HTR-8/SVneo (cell line): ENCODE measurements around the gene CACUL1.

DNA sequence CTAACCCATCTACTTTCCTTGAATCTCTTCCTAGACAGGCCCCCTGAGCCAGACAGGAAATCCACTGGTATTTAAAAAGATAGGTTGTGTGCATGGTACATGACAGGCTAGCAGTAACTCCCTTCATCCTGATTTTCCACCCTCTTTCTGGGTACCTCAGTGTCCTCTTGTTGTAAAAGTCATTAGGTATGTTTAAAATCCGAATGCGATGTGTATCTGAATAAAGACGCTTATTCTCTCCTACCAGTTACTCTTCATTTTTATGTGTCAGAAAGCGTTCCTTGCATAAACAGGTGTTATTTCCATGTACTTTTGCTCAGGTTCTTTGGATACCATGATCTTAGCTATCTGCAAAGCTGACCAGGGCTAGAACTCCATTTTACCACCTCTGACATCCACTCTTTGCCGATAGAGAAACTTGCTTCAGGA is 43.9 kb downstream of the FAM204A start:
- RRBS = no CpG with 5 or more reads among the region's 5 CpGs

DNA sequence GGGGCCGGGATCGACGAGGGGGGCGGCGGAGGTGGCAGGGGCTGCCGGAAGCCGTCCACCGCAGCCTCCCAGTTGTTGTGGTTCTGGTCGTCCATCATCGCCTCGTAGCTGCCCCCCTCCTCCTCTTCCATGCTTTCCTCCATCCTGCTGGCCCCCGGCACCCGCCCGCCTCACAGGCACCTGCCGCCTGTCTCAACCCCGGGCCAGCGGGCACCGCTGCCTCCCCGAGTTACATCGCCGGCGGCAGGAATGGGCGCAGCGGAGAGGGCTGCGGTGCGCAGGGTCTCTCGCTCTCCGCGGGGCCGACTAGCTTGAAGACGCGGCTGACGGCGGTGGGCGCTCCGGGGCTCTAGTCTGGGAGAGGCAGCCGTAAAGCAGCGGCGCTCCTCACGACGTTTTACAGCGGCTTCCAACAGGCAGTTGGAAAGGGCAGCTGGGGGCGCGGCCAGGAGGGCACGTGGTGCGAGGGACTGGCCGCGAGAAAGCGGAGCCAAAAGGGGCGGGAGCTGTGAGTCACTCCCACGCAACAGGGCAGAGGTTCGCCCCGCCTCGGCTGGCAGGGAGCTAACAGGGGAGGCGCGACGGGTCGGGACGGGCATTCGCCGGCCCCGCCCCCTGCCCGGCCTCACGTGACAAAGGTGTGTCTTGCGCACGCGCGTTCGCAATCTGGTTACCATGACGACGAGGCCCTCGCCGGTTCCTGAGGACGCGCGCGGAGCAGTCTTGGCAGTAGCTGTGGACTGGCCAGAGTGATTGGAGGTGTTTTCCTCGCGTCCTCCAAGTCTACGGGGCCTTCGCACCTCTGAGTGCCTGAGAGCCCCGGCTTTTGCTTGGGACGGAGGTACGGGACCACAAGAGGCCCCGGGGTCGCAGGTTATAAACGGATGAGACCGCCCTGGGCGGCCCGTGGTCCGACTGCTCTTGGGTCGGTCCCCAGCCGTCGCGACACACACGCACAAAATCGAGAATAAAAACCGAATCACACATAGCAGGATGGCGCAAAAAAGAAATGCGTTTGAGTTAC is at the start of gene CACUL1:
Gene CACUL1, minus strand, starts transcription at position 351 of the 1,024 bp plus-strand sequence.
- RRBS = 2% methylated on average over 45 of the region's 100 CpGs

GRCh38 chr10:119043802-119044516 is 14.4 kb downstream of the NANOS1 start:
- RRBS = no CpG with 5 or more reads among the region's 10 CpGs

- RRBS = no CpG with 5 or more reads among the region's 6 CpGs
Observed at GRCh38 chr10:119164684-119165023, 860 bp downstream of the SFXN4 start.

DNA sequence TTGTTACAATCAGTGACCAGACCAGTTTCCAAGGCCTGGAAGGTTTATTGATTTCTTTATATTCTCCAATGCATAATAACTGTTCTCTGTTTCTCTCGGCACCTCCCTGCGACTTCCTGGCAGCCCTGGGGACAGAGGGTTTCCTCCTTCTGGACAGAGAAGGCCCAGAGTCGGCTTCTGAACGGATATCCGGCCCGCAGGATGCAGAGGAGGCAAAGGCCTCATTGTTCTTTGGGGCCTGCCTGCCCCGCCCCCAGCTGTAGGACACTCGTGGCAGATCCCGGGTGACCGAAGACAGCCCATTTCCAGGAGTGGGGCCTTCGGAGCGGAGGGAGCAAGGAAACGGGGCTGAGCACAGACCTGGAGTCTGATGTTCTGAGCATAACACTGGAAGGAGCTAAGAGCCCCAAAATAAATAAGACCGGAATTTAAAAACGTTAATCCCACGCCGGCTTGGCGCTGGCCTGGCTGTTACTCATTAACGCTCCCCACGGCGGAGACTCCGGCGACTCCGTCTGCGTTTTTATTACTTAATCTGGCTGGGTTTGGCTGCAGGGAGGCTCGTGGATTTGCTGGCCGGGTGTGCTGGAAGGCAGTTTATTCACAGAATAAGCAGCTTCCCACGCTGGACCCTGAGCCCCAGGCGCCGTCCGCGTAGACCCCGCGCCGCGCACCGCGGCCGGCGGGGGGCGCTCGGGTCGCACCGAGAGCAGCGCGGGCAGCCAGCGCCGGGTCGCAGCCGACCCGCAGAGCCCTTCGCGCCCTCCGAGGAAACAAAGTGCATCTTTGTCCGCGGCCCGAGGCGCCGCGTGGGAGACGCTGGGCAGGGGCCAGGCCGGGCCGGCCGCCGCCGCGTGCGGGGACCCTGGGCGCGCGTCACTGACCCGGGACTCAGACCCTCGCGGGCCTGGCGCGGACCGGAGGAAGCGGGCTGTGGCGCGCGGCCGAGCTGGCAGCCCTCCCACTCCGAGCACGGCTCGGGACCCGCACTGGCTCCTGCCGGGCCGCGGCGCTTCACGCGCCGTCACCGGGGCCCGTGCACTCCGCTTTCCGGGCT is 849 bp upstream of the GRK5 start:
- RRBS = 3% methylated on average over 64 of the region's 97 CpGs

GRCh38 chr10:119229089-119230454 is 22.2 kb downstream of the GRK5 start:
- RRBS = no CpG with 5 or more reads among the region's 12 CpGs

DNA sequence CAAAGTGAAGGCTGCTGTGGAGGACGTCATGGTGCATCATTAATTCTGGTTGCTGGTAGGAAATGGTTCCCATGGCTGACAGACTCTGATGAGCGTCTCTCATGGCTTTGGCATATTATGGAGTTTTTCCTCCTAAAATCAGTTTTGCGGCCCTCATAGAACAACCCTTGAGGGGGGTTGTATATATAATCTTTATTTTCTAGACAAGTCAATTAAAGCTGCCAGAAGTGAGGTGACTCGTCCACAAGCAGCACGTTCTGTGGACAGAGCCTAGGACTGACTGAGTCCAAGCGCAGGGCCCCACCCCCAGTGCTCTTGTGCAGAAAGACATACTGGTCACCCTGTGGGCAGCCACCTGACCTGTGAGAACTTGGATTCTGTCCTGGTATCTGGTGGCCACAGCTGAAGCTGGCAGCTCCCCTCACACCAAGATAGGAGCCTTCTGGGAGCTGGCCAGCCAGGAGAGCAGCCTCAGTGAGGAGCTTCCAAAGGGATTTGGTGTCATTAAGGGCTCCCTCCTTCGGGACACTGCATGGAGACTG is 89.3 kb downstream of the GRK5 start:
- RRBS = no CpG with 5 or more reads among the region's 7 CpGs

DNA sequence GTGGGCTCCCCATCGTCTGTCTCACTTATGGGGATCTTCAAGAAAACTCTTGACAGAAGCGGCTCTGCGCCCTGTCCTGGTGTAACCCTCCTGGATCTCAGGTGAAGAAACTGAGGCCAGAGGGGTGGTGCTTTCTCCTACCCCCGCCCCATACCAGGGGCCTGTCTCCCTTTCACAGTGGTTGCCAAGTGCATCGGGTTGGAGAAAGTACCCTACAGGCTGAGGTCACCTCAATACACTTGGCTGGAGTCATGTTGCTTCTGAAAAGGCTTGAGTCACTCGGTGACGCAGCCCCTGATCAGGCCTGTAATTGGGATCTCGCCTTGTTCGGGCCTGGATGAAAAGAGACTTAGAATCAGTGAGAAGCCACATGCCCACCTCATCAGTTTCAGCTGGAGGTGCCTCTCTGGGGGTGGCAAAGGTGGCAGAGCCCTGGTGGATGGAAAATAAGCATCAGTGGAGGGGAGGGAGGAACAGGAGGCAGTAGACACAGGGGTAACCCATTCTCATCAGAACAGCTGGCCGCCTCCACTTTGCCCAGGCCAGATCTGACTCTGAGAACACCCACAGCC is 107.7 kb downstream of the GRK5 start:
- RRBS = no CpG with 5 or more reads among the region's 10 CpGs

DNA sequence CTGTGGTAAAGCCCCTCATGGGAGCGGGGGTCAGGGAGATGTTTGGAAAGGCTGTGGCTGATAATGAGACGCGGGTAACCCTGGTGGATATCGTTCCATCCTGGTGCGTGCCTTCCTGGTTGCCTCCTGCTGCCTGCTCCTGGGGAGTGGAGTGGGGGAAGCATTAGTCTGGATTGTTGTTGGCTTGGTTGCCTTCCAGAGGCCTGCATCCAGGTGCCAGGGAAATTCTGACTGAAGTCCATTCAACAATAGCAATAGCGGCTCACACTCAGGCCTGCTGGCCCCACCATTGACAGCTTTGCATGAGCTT is 150.0 kb downstream of the GRK5 start:
- RRBS = no CpG with 5 or more reads among the region's 6 CpGs

GRCh38 chr10:119406339-119406953 is 136.1 kb downstream of the RGS10 start:
- RRBS = no CpG with 5 or more reads among the region's 5 CpGs

- RRBS = no CpG with 5 or more reads among the region's 20 CpGs
Observed at GRCh38 chr10:119443254-119443978, 99.1 kb downstream of the RGS10 start.

GRCh38 chr10:119478858-119479452 is 63.6 kb downstream of the RGS10 start:
- RRBS = no CpG with 5 or more reads among the region's 9 CpGs

DNA sequence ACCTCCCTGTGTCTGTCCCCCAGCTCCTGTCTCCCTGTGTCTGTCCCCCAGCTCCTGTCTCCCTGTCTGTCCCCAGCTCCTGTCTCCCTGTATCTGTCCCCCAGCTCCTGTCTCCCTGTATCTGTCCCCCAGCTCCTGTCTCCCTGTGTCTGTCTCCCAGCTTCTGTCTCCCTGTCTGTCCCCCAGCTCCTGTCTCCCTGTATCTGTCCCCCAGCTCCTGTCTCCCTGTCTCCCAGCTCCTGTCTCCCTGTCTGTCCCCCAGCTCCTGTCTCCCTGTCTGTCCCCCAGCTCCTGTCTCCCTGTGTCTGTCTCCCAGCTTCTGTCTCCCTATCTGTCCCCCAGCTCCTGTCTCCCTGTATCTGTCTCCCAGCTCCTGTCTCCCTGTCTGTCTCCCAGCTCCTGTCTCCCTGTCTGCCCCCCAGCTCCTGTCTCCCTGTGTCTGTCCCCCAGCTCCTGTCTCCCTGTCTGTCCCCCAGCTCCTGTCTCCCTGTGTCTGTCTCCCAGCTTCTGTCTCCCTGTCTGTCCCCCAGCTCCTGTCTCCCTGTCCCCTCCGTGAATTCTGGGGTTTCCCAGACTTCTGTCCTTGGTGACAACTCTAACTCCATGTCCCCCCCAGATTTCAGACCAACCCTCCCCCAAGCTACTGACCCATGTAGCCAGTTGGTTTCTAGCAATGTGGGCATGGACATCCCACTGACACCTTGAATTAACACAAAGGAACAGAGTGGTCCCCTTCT is 23.1 kb downstream of the RGS10 start:
- RRBS = no CpG with 5 or more reads among the region's 1 CpG

GRCh38 chr10:119542976-119543823 is 681 bp upstream of the RGS10 start:
- RRBS = 1% methylated on average over 39 of the region's 81 CpGs

DNA sequence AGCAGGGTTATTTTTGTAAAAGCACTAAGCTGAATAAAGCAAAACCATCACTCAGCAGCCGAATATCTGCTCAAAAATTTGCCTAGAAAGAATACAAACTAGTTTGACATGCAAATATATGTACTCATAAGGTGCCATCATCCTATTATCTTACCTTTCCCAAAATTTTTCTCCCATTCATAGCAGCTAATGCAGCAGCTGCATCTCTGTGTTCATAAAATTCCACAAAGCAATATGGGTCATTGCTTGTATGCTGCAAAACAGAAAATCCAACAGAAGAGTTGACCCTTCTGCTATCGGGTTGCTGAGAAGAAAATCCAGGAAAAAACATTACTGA is 14.5 kb downstream of the TIAL1 start:
- RRBS = no CpG with 5 or more reads among the region's 2 CpGs

DNA sequence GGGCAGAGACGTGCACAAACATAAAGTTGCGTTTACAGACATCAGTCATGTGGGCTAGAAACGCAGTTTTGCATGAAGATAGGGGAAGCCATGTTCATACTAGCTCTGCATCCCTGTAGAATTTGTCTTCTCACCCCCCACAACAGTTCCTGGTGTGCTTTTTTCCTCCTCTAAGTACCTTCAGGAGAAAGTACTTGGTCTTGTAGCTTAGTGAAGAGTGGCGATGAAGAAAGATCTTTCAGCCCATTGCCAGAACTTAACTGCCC is 836 bp upstream of the TIAL1 start:
- RRBS = no CpG with 5 or more reads among the region's 4 CpGs

DNA sequence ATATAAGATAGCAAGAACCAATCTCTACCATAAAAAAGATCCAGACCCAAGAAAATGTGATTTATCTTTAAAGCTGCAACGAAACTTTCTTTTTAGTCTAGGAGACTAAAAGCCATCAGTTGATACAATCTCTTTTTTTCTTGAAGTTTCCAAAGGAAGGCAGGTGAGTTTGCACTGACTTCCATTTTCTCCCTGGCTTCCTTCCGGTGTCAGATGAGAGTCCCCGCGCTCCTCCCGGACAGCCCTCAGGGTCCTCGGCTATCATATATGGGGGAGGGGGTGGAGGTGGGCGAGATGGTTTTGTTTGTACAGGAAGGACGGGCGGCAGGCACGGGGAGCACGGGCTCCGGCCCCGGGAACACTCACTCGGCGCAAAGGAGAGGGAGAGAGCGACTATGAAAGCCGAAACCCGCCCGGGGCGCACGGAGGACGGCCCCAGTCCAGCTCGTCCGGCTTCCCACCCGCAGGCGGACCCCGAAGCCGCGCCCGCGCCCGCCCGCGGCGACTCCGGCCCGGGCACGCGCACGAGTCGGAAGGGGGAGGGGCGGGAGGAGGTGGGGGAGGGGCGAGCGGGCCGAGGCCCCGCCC is 349 bp upstream of the BAG3 start:
- RRBS = 3% methylated on average over 29 of the region's 46 CpGs

DNA sequence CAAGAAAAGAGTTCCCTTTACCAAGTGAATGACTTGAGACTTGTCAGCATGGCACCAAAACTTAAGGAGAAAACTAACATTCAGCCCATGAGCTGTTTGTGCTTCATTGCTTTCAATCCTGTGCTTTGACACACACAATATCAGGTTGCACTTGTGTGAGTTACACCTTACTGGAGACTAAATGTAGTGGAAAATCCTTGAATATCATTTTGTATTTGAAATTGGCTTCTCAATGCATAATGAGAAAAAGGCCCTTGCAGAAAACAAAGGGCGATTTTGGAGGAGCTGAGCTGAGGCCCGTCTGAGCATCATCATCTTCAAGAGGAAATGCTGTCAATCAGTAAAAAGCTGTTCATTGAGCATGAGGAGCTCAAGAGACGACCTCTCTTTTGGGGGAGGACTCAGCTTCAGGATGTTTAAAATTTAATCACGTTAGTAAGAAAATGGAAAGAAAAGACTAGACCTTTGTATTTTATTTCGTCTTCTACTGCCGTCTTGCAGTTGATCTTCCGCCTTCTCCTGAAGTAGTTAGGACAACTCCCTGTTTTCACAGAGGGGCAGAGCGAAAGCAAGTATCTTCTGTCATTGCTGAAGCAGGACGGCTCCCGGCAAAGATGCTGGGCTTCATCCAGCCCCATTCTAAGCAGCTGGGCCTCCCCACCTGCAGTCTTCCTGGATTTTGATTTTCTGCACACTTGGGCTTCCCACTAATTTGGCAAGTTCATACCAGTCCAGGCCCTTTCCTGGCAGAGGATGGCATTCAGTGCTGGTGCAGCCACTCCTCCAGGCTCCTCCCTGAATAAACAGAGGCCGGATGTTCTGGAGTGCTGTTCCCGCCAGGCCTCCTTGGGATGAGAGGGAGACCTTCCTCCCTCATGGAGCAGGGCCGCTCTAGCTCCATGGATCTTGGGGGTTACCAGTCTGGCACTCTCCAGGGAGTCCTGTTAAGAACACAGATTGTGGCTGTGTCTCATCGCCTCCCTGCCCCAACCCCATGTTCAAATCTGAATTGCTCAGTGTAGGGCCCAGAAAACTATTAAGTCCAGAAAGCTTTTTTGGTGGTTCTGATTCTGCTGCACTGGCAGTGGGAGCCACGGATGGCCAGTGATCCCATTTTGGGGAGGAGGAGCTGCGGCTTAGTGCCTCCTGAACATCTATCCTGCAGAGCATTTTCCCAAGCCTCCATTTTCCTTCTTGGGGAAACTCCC is 3.2 kb downstream of the BAG3 start:
- RRBS = no CpG with 5 or more reads among the region's 16 CpGs

DNA sequence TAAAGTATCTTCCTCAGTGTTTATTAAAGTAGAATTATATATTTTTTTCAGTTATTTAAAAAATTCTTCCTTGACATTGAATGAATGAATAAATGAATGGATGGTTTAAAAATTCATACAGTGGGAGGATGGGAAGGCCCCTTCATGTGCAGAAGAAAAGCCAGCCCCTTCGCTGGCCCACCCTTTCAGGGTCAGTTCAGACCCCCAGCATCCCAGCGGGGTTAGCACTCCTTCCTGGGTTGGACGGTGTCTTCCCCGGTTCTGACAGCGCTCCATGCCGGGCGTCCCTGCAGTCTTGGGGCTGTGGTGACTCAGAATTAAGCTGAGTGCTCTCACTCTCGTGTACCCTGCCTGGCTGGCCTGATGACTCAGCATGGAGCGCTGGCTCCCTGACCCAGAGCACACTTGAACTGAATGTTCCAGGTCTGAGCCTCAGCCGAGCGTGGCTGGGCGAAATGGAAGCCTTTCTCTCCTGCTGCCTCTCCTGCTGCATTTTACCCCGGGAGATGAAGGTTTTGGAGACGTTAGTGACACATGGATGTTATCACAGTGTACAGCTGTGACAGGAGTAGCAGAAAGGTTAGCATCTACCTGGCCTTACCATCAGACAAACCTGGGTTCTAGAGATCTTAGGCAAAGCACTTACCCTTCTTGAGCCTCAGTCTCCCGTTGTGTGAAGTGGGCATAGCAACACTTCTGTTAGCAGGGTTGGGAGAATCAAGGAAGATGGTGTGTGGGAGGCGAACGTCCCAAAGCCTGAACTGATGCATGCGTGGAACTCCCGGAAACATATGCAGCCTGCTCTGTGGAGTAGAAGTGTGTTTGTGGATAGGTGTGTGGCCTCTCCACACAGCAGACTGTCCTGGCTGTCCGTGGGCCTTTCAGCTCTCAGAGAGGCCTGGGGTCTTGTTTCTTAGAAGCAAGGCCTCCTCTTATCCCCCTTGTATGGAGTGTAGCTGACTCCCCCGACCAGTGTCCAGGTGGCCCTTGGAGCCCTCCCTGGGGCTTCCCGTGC is 7.2 kb downstream of the BAG3 start:
- RRBS = no CpG with 5 or more reads among the region's 22 CpGs

GRCh38 chr10:119669788-119670545 is 18.8 kb downstream of the BAG3 start:
- RRBS = 96% methylated on average over 4 of the region's 20 CpGs